Mammary epithelial cell (primary cell): ENCODE measurements around a stretch of chr1.

DNA sequence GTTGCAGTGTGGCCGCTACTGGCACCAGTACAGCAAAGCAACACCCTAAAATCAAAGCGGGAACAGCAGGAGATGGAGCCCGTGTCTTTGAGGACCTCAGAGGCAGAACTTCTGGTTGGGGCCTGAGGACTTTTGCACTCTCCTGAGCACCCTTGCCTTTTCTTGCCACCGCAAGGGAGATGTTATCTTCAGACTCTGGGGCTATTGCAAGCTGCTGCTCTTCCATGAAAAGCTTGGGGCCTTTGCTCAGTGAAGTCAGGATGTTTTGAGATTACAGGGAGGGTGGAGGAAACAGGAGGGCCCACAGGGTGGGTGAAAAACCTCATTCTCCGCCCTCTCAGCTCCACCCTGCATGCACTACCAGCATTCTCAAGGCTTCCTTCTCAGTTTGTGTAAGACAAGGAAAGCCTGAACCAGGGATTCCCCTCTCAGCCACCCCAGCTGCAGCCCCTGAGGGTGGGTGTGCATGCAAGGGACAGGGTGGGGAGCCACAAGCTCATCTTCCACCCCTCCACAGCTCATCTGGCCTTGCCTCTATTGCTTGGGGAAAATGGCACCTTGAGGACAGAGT is 25.8 kb upstream of the ZNF648 start:
- CAGE, long polyA plus RNA: no peak
- RRBS: no CpG with 5 or more reads among the region's 5 CpGs

- CAGE, long polyA plus RNA: no peak
- RRBS: no CpG with 5 or more reads among the region's 4 CpGs
Measured at GRCh38 chr1:182175335-182175845, 113.9 kb upstream of the ZNF648 start.

- CAGE, long polyA plus RNA: no peak
Measured at GRCh38 chr1:182205396-182205990, 144.0 kb upstream of the ZNF648 start.

DNA sequence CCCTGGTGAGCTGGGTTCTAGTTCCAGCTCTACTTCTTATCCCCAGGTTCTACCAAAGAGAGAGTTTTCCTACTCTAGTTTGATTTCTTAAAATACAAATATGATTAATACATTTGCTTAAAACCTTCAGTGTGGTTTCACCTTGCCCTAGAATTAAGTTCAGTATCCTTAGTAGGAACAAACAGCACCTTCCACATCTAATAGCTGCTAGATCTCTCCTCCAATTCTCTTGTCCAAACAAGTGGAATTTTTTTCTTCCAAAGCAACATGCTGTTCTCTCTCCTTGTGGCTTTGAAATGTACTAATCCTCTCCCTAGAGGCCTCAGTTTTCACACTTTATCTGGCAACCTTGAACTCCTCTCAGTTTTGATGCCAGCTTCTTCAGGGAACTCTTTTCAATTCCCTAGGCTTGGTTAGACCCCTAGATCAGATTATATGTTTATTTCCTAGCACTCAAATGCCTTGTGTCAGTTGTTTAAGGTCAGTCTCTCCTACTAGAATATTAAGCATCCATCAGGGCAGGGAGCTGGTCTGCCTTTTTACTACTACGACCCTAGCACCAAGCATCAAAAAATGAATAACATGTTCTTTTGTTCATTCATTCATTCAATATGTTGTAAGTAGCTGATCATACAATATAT is 86.9 kb downstream of the GLUL start:
- CAGE, long polyA plus RNA: no peak
- RRBS: no CpG with 5 or more reads among the region's 1 CpG

DNA sequence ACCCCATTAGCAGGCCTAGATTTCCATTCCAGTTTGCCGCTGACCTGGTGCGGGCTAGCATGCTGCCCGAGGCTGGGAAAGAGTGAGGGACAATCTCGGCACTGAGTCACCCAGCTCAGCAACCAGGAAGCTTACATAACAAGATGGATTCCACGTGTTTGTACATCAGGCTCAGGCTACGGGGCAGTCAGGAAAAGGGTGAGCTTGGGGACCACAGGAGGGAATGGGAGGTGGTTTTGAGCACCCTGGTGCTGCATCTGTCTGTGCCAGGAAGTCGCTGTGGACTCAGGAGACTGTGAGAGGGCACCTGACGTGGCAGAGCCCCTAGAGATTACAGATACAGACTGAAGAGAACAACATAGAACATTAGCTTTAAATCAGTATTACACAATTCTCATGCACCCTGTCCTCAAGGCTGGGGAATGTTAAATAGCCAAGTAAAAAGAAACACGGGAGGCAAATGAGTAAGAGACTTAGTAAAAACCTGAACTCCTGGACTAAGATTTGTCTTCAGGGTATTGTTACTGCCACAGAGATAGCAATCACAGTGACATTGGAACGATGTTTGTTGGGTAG is 51.2 kb downstream of the GLUL start:
- CAGE, long polyA plus RNA: no peak
- RRBS: no CpG with 5 or more reads among the region's 10 CpGs

DNA sequence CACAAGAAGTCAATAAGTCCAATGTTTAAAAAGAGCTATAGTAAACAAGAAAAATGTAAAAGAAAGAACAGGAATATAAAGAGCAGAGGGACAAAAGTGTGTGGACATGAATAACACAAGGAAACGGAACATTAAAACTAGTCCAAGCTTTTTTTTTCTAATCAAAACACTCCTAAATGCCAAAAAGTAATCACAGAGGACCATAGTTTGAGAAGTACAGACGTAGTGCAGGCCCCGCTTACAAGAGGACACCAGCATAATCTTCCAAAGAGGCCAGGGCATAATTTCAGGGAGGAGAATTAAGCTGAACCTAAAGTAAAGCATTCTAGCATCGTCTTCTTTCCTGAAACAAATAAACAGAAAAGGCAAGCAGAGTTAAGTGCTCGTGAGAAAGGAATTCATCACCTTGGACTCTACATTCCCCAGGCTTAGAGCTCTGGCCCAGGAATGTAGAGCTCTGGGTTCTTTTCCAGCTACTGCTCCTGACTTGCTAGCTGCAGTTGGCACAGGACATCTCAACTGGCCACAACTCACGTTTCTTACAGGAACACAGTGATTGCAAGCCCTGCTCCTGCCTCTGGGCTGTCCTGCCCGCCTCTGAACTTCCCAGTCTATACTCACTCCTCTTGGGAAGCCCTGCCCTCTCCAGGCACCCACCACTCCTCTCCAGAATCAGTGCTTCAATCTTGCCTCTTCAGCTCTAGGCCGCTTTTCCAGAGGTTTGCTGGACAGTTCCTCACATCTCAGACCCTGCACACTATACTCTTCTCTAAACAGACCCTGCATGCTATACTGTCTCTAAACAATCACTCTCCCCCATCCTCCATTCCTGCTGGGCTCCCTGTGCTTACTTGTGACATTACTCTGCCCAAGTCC is 9.8 kb downstream of the RGS8 start:
- CAGE, long polyA plus RNA: no peak
- RRBS: no CpG with 5 or more reads among the region's 8 CpGs

DNA sequence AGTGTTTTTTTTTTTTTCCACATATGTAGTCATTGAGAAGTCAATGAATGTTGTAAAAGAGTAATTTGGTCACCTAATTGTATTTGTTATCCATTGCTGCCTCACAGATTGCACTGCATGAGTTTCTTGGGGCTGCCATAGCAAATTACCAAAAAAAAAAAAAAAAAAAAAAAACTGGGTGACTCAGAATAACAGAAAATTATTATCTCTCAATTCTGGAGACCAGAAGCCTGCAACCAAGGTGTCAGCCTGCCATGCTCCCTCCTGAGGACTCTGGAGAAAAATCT is 37.8 kb upstream of the RGS8 start:
- CAGE, long polyA plus RNA: no peak

DNA sequence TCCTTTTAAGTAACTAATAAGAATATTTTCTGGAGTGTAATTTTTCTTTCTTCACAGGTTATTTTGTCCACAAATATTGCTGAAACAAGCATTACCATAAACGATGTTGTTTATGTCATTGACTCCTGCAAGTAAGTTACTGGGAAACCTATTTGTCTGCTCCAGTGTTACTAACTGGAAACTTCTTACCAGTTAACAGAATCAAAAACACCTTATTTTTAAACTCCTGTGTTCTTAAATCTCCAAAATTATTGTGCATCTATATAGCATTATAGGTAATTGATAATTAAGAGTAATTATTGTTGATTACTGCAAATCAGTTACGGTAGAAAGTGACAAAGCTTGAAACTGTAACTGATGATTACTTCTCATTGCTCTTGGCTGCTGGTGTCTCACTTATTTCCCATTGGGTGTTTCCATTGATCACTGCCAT is 37.6 kb downstream of the DHX9 start:
- CAGE, long polyA plus RNA: no peak
- RRBS: no CpG with 5 or more reads among the region's 2 CpGs

GRCh38 chr1:182883936-182884160 is 44.7 kb downstream of the DHX9 start:
- CAGE, long polyA plus RNA: no peak
- RRBS: no CpG with 5 or more reads among the region's 4 CpGs

GRCh38 chr1:183024406-183024662 is 1.1 kb downstream of the LAMC1 start:
- CAGE, long polyA plus RNA: no peak
- RRBS: no CpG with 5 or more reads among the region's 7 CpGs

GRCh38 chr1:183039806-183040958 is 17.0 kb downstream of the LAMC1 start:
- CAGE, long polyA plus RNA: no peak
- RRBS: no CpG with 5 or more reads among the region's 6 CpGs

GRCh38 chr1:183235050-183235554 is 49.0 kb downstream of the LAMC2 start:
- CAGE, long polyA plus RNA: no peak
- RRBS: no CpG with 5 or more reads among the region's 10 CpGs

DNA sequence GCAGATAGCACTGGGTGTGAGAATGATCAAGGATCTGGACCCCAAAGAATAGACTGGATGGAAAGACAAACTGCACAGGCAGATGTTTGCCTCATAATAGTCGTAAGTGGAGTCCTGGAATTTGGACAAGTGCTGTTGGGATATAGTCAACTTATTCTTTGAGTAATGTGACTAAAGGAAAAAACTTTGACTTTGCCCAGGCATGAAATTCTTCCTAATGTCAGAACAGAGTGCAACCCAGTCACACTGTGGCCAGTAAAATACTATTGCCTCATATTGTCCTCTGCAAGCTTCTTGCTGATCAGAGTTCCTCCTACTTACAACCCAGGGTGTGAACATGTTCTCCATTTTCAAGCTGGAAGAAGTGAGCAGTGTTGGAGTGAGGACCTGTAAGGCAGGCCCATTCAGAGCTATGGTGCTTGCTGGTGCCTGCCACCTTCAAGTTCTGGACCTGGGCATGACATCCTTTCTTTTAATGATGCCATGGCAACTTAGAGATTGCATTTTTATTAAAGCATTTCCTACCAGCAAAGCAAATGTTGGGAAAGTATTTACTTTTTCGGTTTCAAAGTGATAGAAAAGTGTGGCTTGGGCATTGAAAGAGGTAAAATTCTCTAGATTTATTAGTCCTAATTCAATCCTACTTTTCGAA is 57.7 kb downstream of the LAMC2 start:
- CAGE, long polyA plus RNA: no peak
- RRBS: no CpG with 5 or more reads among the region's 3 CpGs

DNA sequence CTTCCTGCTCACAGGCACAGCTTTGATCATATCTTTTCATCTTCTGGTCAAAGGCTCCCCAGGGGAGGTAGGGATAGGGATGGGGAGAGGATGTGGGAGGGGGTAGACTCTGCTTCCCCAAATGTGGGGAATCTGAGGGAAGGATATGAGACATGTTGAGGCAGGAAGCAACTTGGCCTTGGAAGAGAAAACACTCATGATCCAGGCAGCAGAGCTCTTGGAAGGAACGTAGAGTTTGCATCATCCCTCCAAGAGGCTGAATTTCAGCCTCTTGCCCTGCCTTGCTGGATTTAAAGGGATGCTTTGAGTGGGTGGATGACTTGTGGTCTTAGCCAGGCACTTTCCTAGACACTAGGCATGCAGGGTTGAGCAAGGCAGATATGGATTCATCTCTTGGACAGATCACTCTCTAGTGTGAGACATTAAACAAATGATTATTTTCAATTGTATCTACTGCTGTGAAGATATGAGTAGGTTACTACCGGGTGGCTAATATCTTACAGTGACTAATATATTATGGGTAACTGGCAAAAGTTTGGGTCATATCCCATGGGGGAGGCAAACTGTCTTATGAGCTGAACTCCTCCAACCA is 82.0 kb downstream of the LAMC2 start:
- CAGE, long polyA plus RNA: no peak
- RRBS: no CpG with 5 or more reads among the region's 2 CpGs

GRCh38 chr1:183272562-183272875 is 86.5 kb downstream of the LAMC2 start:
- CAGE, long polyA plus RNA: no peak
- RRBS: no CpG with 5 or more reads among the region's 4 CpGs

DNA sequence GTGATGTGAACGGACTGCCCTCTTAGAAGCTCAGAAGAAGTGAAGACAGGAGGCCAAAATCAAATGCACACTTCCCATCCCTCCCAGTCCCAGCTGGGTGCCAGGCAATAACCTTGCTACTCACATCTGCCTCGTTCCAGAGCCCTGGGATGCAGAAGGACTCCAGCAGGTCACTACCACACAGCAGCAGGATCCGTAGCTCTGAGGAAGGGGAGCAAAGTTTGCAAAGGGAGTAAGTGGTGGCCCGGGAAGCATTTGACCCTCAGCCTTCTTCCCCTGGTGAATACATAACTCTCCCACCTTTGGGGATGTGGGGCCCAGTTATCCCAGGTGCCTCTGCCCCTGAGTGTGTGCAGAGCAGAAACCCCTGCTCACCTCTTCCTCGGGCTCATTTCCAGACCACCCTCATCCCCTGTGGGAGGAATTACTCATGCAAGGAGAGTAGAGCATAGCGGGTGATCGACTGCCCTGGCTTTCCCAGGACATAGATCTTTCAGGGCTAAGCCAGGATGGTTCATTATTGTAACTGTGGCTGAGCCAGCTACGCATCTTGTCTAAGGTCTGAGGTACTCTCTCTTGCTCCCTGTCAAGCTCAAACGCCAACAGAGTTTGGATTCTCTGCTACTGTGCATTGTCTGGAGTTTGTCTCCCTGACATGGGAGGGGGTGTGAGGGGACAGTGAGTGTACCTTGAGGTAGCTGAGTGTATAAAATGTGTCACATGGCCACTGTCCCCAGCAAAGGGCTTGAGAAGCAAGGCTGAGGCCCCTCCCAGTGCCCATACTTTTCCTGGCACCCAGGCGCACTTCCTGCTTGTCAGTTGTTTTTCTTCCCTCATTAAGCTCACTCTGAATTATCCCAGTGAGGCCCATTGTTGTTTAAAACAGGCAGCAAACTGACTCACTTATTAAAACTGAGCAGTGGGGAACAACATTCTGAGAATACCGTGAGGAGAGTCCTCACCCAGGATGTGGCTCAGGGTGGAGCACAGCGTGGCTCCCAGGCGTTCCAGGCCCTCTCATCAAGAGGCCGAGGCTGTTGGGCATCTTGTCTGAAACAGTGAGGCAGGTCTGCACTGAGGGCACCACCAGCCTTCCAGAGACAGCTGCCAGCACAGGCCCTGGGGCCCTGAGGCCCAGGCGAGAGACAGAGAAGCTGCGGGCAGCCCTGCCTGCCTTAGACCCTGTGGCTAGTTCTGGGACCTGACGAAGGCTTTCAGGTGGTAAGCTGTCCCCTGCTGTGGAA is 92.8 kb downstream of the LAMC2 start:
- CAGE, long polyA plus RNA: no peak
- RRBS: no CpG with 5 or more reads among the region's 17 CpGs

GRCh38 chr1:183310752-183311169 is 107.4 kb downstream of the NMNAT2 start:
- CAGE, long polyA plus RNA: no peak
- RRBS: no CpG with 5 or more reads among the region's 4 CpGs

- CAGE, long polyA plus RNA: no peak
- RRBS: no CpG with 5 or more reads among the region's 7 CpGs
Measured at GRCh38 chr1:183327547-183328069, 90.6 kb downstream of the NMNAT2 start.

- CAGE, long polyA plus RNA: no peak
- RRBS: no CpG with 5 or more reads among the region's 2 CpGs
Measured at GRCh38 chr1:183370417-183370725, 47.8 kb downstream of the NMNAT2 start.

GRCh38 chr1:183634872-183635371 is 661 bp downstream of the ARPC5 start:
- CAGE, long polyA plus RNA: no peak
- RRBS: under 1% methylated on average over 8 of the region's 25 CpGs